B cell (primary cell): ENCODE measurements around a stretch of chr2.

DNA sequence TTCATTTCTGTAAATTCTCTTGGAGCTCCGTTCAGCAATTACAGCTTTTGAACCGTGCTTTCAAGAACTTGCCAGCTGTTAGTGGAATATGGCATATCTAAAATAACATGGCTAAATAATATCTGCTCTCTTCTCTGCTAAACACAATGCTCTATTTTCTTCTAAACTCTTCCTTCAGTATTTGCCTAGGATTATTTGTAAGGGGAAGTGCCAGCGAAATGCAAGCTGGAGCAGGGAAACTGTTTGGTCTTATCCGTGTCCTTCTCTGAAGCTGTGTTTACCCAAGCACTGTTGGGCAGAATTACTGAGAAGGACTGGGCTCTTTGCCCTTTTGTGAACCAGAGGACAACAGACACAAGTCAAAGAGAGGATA, 23.6 kb downstream of the CPO start:
- PRO-cap: no peak
- CAGE, long polyA plus RNA: no peak

GRCh38 chr2:207120688-207121418, 44.9 kb downstream of the KLF7 start:
- PRO-cap: no peak
- CAGE, long polyA plus RNA: no peak

DNA sequence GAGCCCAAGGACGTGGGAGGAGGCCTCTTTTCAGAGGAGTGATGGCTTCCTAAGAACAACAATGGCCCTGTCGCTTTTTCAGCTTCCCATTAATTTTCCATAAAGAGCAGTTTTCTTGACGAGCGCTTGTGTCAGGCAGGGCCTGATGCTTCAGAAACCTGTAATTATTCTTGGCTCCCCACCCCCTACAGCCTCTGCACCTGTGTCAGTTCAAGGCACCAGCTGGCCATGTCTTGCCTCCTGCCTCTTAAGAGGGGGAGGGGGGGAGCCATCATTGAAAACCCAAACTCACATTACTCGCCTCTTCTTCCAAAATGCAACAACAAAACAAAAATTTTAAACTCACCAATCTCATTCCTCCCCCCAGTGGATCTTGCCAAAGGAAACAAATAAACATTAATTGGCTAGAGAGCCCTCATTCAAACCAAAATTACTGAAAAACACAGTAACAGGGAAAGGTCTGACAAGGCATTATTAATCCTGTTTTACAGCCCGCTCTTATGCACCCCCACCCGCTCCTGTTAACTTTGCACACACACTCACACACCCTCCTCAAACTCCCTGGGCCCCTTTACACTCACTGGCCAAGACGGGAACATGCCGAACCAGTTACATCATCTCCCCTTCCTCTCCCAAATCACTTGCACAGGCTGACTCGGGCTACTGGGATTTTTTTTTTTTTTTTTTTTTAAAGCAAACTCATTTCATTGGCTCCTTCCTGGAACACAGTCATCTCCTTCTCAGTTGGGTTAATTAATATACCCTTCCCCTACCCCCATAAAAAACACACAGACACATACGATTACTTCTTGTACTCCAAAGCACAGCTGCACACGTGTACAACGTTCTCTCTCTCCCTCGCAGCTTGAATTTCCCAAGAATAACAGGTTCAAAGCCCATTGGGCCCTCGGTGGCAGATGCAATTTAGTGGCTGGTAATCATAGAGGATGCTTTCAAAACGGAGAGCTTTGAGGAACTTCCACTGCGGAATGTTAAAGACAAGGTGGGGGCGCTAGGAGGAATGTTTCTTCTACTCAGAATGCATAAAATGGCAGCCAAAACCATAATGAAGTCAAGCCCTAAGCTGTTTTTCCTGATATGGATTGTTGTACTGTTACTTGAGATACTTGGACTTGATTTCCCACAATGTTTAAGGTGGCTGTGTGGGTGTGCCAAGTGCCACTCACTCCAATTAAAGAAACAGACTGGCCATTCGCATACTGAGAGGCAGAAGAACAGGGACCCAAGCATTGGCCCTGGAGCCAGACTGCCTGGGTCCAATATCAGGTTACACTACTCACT, 31.8 kb downstream of the KLF7 start:
- PRO-cap: no peak
- CAGE, long polyA plus RNA: no peak

DNA sequence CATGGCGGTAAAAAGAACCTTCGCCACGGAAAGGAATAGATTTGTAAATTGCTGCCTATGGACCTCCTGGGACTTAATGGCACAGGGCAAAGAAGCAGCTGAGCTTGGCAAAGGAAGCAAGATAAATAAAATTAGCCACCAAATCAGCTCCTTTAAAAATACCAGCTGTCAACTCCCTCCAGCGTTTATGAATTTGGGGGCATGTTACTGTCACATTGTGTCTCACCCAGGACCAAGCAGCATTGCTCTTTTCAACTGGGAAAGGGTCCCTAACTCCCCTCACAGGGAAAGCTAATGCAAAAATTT, 118.8 kb upstream of the KLF7 start:
- PRO-cap: no peak
- CAGE, long polyA plus RNA: no peak

DNA sequence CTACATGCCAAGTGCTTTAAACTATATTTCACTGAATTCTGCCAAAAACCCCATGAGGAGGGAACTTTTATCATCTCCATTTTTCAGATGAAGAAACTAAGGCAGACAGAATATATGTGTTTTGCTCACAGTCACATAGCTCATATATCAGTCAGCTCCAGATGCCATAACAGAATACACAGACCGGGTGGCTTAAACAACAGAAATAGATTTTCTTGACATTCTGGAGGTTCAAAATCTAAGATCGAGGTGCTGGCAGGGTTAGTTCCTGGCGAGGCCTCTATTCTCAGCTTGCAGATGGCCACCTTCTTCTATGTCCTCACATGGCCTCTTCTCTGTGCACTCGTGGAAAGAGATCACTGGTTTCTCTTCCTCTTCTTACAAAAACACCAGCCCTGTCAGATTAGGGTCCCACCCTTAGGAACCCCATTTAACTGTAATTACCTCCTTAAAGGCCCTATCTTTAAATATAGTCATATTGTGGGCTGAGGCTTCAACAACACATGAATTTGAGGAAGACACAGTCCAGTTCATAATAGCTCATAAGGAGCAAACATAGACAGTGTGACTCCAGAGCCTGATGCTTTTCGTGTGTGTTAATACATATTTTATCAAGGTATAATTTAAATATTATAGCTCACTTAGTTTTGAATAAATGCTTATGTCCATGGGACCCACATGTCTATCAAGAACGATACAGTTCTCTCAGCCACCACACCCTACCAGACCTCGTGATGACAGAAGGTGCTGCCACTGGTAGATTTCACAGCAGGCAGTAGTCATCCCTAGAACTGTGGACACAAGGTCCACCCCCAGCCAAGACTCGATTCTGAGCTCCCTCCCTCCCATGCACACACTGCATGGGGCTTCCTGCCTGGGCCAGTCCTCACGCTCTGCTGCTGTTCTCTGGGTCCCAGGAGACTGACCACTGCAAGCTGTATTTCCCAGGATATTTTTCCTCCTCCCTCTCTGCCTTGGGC, 26.8 kb upstream of the CREB1 start:
- PRO-cap: bidirectional peak, plus-strand start at position 496 of the sequence, minus-strand start at position 299 of the sequence
- CAGE, long polyA plus RNA: no peak

DNA sequence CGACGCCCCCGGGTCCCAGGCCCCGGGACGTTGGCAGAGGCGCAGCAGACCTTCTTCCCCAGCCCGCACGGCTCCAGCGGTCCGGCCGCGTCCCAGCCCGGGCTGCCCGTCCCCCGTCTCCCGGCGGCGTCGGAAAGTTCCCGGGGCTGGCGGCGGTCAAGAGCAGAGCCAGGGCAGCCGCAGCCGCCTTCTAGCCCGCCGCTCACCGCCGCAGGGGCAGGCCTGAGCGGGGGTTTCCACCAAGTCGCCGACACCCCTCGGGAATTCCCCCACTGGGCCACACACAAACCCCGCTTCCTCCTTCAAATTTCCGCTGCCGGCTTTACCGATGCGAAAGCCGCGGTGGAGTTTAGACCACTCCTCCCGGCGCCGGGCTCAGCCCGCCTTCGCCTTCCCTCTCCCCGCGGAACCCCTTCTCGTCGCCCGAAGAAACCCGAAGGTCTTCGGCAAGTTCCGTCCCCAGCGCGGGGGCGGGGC, 338 bp upstream of the CREB1 start:
- PRO-cap: bidirectional peak, plus-strand start at position 352 of the sequence, minus-strand start at position 212 of the sequence
- CAGE, long polyA plus RNA: no peak

DNA sequence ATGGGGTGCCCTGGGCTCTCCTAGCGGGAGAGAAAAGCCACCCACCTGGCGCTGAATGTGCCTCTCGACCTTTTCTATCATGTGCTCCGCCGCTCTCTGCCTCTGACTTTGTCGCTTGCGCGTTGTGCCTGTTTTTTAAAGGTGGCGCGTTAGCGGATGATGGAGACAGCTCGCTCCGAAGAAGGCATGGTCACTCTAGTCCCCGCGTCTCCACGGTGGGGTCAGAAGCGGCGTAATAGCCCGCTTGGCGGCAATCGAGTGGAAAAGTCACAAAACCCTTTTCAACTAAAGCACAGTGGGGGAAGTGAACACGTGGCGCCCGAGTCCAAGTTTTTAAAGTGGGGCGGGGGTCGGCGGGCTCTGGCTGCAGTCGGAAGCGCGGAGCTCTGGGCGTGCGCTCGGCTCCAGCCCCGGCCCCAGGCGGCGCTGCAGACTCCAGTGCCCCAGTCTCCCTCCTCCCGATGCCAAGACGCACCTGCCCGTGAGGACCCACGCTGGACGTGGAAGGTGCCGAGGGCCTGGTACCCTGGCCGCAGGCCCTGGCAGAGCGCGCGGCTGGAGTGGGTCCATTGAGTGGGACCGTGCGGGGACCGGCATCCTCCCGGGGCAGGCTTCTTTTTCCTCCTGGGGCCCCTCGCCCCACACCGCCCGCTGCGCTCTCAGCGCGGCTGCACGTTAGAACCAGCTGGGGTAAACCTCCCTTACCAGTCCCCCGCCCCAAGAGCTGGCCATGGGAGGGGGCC, 609 bp upstream of the METTL21A start:
- PRO-cap: bidirectional peak, plus-strand start at position 138 of the sequence, minus-strand start at position 98 of the sequence; bidirectional peak, plus-strand start at position 446 of the sequence, minus-strand start at position 422 of the sequence; unidirectional peak, minus-strand start at position 502 of the sequence
- CAGE, long polyA plus RNA: no peak

- PRO-cap: no peak
- CAGE, long polyA plus RNA: no peak
These were observed 6.4 kb downstream of the FZD5 start for GRCh38 chr2:207762915-207764105.

- PRO-cap: no peak
- CAGE, long polyA plus RNA: no peak
These were observed 27.2 kb upstream of the FZD5 start for GRCh38 chr2:207796625-207797513.

DNA sequence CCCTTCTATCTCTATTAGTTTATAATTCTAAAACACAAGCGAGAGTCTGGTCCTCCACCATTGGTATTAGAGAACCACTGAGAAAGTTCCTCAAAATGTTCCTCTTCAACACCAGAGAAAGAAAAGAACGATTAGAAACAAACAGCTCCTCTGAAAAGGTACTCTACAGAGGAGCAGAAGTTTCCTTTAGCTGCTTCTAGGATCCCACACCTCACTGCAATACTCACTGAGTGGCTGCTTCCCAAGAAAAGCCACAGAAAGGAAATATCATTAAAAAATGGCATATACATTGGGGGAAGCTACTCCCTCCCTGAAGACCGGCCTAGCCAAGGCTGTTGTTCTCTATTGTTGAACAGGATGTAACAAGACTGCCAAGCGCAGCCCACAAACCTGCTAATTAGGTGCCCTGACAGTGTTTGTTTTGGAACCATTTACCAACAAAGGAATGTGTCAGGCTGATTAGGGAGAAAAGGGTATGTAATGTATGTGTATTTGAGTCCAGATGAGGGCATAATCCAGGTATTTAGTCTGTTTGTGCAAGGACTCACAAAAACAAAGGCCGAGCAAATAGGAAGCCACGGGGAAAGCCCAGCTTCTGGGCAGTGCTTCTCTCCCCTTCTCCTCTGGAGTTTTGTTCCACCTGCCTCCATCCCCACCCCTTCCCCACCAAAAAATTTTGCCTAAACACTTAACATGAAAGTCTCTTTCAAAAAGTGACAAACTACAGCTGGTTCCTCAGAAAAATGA, 78.0 kb upstream of the FZD5 start:
- PRO-cap: no peak
- CAGE, long polyA plus RNA: no peak

GRCh38 chr2:207849515-207849746, 79.7 kb upstream of the FZD5 start:
- PRO-cap: no peak
- CAGE, long polyA plus RNA: no peak

DNA sequence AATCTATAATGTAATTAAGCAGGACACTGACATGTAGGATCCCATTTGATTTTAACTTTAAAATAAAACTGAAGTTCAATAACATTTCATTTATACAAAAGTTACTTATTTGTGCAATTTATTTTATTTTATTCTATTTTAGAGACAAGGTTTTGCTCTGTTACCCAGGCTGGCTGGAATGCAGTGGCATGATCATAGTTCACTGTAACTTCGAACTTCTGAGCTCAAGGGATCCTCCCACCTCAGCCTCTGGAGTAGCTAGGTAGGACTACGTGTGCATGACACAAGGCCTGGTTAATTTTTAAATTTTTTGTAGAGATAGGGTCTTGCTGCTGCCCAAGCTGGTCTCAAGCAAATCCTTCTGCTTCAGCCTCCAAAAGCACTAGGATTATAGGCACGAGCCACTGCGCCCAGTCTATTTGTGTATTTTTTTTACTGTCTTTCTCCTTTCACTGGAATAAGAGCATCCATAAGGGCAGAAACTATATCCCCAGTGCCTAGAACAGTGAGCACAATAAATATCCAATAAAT, 89.4 kb downstream of the PLEKHM3 start:
- PRO-cap: no peak
- CAGE, long polyA plus RNA: no peak

DNA sequence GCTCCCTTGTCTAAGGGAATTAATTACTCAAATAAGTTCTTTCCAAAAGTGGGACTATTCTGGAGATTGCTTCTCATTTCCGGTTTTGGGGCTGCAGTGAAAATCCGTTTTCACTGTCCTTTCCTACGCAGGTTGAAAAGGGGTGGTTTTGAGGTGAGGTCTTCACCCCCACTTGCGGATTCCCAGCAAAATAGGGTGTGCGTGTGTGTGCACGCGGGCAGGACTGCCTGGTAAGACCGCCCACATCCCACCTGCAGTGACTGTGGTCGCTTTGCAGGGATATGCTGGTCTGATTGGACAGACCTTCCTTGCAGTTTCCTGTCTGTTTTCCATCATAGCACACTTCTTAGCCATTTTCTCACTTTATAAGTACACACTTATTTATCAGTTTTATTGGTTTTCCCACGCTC, 519 bp upstream of the PLEKHM3 start:
- PRO-cap: no peak
- CAGE, long polyA plus RNA: no peak

DNA sequence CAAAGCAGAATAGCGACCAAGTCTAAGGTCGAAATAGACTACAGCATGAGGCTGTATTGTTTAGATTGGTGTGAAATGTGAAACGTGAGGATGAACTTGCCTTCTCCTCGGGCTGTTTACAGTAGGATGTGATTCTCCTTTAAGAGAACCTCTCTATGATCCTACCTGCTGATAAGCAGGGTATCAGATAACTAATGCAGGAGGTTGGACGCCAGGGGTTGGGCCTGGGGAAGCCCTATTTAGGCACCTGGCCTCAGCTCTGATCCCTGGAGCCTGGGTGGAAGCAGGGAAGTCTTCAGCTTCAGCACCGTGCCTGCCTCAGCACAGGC, 11.4 kb downstream of the CRYGD start:
- PRO-cap: no peak
- CAGE, long polyA plus RNA: no peak

DNA sequence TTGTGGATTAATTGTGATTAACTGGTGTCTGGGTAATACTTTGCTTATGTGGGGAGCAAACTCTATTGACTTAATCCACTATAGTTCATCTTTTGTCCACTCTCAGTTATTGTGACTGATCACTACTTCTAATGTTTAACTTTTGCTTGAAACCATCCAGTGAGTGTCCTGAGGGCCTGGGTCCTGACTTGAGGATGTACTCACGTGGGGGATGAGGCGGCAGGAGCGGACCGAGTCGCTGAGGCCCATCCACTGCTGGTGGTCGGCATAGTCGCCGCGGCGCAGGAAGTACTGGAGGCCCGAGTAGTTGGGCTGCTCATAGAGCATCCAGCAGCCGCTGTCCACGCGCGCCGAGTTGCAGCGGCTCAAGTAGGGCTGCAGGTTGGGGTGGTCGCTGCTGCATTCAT, 413 bp downstream of the CRYGD start:
- PRO-cap: no peak
- CAGE, long polyA plus RNA: no peak

- PRO-cap: no peak
- CAGE, long polyA plus RNA: no peak
These were observed 41.3 kb downstream of the PIKFYVE start for GRCh38 chr2:208307268-208307799.

DNA sequence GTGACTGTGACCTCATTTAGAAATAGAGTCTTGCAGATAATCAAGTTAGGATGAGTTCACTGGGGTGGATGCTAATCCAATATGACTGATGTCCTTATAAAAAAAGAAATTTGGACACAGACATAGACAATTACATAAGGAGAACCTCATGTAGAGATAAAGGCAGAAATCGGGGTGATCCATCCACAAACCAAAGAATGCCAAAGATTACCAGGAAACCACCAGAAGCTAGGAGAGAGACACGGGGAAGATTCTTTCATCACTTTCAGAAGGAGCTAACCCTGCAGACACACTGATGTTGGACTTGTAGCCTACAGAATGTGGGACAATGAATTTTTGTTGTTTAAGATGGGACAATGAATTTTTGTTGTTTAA, 295.7 kb downstream of the PTH2R start:
- PRO-cap: no peak
- CAGE, long polyA plus RNA: no peak

GRCh38 chr2:209495677-209496462, 72.0 kb downstream of the MAP2 start:
- PRO-cap: no peak
- CAGE, long polyA plus RNA: no peak

- PRO-cap: no peak
- CAGE, long polyA plus RNA: no peak
These were observed 61.5 kb upstream of the RPE start for GRCh38 chr2:209940983-209941381.

- PRO-cap: no peak
- CAGE, long polyA plus RNA: no peak
These were observed 17.6 kb downstream of the KANSL1L start for GRCh38 chr2:210153505-210154178.